ENCODE results near the gene M6PR.

GRCh38 chr12:8063909-8064581 lies 2.1 kb downstream of the C3AR1 start:
- PRO-cap, 7 experiments, result peak in 1 of 7 experiments; most common plus-strand start chr12:8064398 (in 1)
- RAMPAGE, long total RNA, 2 experiments, result no peak in any of the 2 experiments

- PRO-cap, 7 experiments, result peak in 5 of 7 experiments; most common plus-strand start chr12:8081467 (in 2); most common minus-strand start chr12:8081442 (in 5)
- RAMPAGE, long total RNA, 2 experiments, result no peak in any of the 2 experiments
Measured at GRCh38 chr12:8081108-8081674, 883 bp upstream of the NECAP1 start.

DNA sequence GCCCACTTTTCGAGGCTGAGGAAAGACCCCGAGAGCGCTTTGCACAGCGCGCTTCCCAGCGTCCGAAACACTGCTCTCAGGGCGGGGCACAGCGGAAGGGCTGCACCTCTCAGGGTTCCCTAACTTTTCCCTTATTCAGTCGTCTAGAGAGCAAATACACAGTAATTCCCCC lies 6.2 kb downstream of the FAM90A1 start:
- PRO-cap, 7 experiments, result peak in 4 of 7 experiments; most common minus-strand start position 63 of the sequence (in 4)
- RAMPAGE, long total RNA, 2 experiments, result no peak in any of the 2 experiments

GRCh38 chr12:8282009-8282551 lies 54.7 kb upstream of the FAM90A1 start:
- PRO-cap, 7 experiments, result peak in 3 of 7 experiments; most common plus-strand start chr12:8282364 (in 3)
- RAMPAGE, long total RNA, 2 experiments, result start-site peak on the plus strand in 1 of 2 experiments, at chr12:8282052-8282101 at its widest, 9 reads per replicate

- PRO-cap, 7 experiments, result no peak in any of the 7 experiments
- RAMPAGE, long total RNA, 2 experiments, result no peak in any of the 2 experiments
Measured at GRCh38 chr12:8535938-8536243, 4.8 kb downstream of the CLEC4E start.

DNA sequence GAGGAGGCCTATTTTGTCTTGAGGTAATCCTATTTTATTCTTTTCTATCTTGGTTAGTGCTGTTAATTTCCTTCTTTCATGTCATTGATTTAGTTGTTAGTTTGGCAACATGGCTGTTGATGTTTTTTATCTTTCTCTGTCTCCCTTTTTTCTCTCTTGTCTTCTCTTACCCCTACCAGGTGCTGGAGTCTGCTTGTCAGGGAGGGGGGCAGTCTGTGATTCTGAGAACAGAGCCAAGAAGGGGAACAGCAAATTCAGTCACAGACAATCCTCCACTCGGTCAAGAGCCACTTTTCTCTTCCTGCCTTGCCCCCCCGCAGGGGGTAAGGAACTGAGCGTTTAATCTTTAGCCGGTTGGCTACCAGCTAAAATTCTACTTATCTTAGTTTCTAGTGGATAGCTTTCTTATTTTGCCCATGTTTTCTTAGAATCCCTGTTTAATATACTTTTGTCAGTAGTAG lies 1.8 kb downstream of the RIMKLB start:
- PRO-cap, 7 experiments, result peak in 2 of 7 experiments; most common plus-strand start position 257 of the sequence (in 2); most common minus-strand start position 217 of the sequence (in 1)
- RAMPAGE, long total RNA, 2 experiments, result no peak in any of the 2 experiments

DNA sequence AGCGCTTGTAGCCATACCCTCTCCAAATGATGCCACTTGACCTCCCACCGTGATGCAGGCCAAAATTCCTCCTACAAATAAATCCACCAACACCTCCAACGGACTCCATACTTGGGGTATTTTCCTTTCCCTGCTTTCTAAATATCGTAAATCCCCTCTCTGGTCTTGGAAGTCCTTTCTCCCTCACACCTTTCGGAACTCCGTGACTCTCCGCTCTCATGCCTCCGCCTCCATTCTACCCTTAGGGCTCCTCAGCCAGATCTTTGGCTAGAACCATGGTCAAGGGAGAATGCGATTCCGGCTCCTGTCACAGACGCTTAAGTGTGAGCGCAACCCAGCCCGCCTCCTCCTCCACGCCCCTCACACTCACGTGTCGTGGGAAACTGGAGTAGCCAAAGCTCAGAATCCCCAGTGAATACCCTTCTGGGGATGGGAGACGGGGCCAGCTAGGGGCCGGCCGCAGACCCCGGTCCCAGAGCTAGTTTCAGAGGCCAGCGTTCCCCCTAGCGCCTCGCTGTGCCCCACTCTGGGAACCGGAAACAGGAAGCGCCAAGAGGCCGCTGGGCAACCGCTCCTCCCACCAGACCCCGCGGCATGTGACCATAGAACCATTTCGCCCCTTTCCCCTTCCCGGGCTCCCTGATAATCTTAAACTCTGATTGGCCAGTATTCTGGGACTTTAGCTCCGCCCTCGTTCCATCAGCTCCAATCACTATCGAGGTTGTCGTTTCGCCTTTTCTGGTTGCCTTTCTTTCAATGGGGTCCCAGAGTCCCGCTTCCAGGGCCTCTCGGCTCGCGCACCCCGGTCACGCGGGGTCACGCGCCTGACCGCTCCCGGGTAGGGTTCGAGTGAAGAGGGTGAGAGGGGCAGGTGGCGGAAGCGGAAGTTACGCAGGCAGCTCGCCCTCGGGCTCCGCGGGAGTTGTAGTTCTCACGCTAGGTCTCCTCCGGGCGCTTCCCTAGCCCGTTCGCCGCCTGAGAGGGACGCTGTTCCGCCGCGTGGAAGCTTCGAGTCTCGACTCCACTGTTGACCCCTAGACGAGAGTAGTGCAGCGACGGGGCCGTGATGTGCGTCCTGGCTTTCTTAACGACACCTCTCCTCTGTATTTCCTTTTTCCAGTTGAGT lies at the start of gene M6PR:
TSS of gene M6PR (minus strand) at position 528 of the 1,126 bp plus-strand sequence.
- PRO-cap, 7 experiments, result peak in 7 of 7 experiments; most common plus-strand start position 927 of the sequence (in 5); most common minus-strand start position 528 of the sequence (in 6)
- RAMPAGE, long total RNA, 2 experiments, result start-site peak on the plus strand in 2 of 2 experiments, centred at positions 946 to 958 of the sequence, 9 to 19 reads per replicate; start-site peak on the minus strand in 2 of 2 experiments, centred at positions 416 to 513 of the sequence, 14 to 837 reads per replicate

DNA sequence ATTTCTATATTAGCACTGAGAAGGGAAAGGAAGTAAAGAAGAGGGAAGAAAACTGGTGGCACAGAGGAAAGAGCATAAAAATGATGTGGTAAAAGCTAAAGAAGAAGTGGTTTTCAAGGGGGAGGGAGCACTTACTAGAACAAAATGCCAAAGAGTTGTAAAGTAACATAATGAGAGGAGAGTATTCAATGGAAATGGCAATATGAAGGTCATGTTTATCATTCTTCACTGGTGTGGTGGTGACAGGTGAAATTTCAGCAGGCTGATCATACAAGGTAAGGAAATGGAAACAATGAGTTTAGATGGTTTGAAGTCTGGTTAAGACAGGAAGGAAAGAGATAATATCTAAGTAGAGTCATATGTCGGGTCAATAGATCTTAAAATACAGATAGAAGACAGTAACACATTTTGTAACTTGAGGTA lies 35.6 kb downstream of the KLRG1 start:
- PRO-cap, 7 experiments, result no peak in any of the 7 experiments
- RAMPAGE, long total RNA, 2 experiments, result no peak in any of the 2 experiments

- PRO-cap, 7 experiments, result no peak in any of the 7 experiments
- RAMPAGE, long total RNA, 2 experiments, result no peak in any of the 2 experiments
Measured at GRCh38 chr12:9065357-9065504, 50.5 kb downstream of the A2M start.

- PRO-cap, 7 experiments, result no peak in any of the 7 experiments
- RAMPAGE, long total RNA, 2 experiments, result no peak in any of the 2 experiments
Measured at GRCh38 chr12:9077888-9078498, 37.7 kb downstream of the A2M start.

- PRO-cap, 7 experiments, result no peak in any of the 7 experiments
- RAMPAGE, long total RNA, 2 experiments, result no peak in any of the 2 experiments
Measured at GRCh38 chr12:9111032-9111992, 4.4 kb downstream of the A2M start.

GRCh38 chr12:9239810-9240780 lies 31.9 kb upstream of the PZP start:
- PRO-cap, 7 experiments, result peak in 3 of 7 experiments; most common plus-strand start chr12:9240409 (in 2)
- RAMPAGE, long total RNA, 2 experiments, result no peak in any of the 2 experiments

GRCh38 chr12:9346550-9347167 lies 138.5 kb upstream of the PZP start:
- PRO-cap, 7 experiments, result no peak in any of the 7 experiments
- RAMPAGE, long total RNA, 2 experiments, result no peak in any of the 2 experiments

- PRO-cap, 7 experiments, result no peak in any of the 7 experiments
- RAMPAGE, long total RNA, 2 experiments, result no peak in any of the 2 experiments
Measured at GRCh38 chr12:9632757-9633069, 25.0 kb upstream of the KLRB1 start.

DNA sequence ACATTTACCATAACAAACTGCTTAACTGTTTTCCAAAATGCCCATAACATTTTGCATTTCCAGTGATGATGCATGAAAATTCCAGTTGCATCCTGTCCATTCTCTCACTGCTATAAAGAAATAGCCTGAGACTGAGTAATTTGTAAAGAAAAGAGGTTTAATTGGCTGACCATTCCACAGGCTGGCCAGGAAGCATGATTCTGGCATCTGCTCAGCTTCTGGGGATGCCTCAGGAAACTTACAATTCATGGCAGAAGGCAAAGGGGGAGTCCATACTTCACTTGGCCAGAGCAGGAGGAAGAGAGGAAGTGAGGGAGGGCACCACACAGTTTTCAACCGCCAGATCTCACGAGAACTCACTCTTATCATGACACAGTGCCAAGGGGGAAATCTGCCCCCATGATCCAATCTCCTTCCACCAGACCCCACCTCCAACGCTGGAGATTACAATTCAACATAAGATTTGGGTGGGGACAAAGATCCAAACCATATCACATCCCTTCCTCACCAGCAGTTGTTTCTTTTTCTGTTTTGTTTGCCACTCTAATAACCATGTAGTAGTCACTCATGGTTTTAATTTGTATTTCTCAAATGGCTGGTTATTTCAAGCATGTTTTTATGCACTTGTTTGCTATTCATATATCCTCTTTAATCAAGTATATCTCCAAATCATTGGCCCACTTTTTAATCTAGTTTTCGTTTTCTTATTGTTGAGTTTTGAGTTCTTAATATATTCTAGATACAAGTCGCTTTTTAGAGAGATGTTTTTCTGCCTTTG lies 18.1 kb upstream of the CLEC2D start:
- PRO-cap, 7 experiments, result no peak in any of the 7 experiments
- RAMPAGE, long total RNA, 2 experiments, result no peak in any of the 2 experiments

GRCh38 chr12:9731862-9732177 lies 28.9 kb downstream of the CD69 start:
- PRO-cap, 7 experiments, result no peak in any of the 7 experiments
- RAMPAGE, long total RNA, 2 experiments, result no peak in any of the 2 experiments

DNA sequence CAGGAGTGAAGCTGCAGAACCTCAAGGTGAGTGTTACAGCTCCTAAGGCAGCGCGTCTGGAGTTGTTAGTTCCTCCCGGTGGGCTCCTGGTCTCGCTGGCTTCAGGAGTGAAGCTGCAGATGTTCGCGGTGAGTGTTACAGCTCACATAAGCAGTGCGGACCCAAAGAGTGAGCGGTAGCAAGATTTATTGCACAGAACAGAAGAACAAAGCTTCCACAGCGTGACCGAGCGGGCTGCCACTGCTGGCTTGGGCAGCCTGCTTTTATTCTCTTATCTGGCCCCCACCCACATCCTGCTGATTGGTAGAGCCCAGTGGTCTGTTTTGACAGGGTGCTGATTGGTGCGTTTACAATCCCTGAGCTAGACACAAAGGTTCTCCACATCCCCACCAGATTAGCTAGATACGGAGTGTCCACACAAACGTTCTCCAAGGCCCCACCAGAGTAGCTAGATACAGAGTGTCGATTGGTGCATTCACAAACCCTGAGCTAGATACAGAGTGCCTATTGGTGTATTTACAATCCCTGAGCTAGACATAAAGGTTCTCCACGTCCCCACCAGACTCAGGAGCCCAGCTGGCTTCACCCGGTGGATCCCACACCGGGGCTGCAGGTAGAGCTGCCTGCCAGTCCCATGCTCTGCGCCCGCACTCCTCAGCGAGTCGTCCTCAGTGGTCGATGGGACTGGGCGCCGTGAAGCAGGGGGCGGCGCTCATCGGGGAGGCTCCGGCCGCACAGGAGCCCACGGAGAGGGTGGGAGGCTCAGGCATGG lies 21.6 kb downstream of the CD69 start:
- PRO-cap, 7 experiments, result peak in 2 of 7 experiments; most common plus-strand start position 567 of the sequence (in 2)
- RAMPAGE, long total RNA, 2 experiments, result no peak in any of the 2 experiments

DNA sequence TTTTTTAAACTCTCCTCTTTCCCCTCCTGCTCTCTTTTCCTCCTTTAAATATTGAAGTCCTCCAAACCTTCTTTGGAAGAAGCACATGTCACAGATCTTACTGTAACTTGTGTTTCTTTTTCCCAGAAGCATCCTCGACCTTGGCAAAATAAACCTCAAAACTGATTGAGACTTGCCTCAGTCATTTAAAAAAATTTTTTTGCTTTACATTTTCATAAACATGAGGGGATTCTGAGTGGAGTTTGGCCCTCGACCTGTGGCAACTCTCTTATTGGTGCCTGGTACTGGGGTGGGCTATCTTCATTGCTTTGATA lies 15.4 kb upstream of the CD69 start:
- PRO-cap, 7 experiments, result no peak in any of the 7 experiments
- RAMPAGE, long total RNA, 2 experiments, result no peak in any of the 2 experiments

- PRO-cap, 7 experiments, result no peak in any of the 7 experiments
- RAMPAGE, long total RNA, 2 experiments, result no peak in any of the 2 experiments
Measured at GRCh38 chr12:9794345-9794885, 32.9 kb upstream of the KLRF1 start.

GRCh38 chr12:9868124-9868757 lies 913 bp downstream of the CLEC2B start:
- PRO-cap, 7 experiments, result no peak in any of the 7 experiments
- RAMPAGE, long total RNA, 2 experiments, result no peak in any of the 2 experiments

Data from ovary (tissue), 7 donors.